AG04449 (cell line): ENCODE data around the gene ACMSD.

DNA sequence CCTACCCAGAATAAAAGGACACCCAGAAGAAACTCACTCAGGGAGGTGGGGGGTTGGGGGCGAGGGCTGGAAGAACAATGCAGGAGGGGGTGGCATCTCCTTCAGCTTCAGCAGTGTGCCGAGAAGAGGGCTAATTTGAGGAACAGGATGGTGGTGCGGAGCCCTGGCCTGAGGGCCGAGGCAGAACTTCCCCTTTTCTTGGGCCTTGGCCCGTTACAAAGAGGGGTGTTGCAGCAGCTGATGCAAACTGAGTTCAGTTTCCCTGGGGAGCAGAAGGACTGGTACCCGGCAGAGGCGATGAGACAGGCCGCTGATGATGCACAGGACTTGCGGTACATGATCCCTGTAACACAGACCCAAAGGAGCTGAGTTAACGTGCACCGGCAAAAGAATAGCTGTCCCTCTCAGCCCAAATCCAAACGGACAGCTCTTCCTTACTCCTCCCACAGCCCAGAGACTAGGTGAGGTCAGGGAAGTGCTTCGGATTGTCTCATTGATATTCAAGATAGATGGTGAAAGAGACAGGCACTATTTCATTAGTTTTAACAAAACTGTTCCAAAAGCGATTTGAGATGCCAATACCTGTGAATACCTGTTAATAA lies 24.0 kb downstream of the LYPD1 start:
- RRBS, result 93% methylated on average over 5 of the region's 14 CpGs

DNA sequence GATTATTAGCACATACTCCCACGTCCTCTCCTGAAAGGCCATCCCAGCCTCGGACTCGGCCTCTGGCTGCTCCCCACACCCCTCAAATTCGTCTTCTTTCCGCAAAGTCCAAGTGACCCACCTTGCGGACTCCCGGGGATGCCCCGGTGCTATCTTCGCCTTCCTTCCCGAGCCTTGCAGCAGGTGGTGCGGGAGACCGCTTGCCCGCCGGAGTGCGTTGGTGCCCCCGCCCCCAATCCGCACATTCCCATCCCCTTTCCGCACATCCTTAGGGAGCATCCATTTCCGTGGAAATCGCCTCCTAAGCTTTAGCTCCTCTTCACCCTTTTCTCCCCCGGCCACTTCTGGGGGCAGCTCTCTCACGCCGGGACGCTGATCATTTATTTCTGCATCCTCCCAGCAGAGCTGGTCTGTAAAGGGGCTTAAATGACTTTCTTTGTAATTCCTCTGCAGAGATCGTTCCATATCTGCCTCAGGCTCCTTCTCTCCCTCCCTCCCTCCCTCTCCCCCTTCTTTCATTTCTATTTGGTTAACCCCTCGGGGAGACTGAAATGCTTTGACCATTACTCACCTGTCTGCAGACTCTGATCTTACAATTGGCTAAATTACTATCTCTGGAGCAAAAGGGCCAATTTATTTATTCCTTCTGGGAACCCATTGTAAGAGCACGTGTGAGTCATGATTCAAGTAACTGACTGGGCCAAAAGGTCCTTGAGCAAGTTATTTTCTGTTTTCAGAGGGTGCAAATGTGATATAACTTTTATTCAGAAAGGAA lies 1.2 kb upstream of the LYPD1 start:
- RRBS, result 26% methylated on average over 7 of the region's 27 CpGs

DNA sequence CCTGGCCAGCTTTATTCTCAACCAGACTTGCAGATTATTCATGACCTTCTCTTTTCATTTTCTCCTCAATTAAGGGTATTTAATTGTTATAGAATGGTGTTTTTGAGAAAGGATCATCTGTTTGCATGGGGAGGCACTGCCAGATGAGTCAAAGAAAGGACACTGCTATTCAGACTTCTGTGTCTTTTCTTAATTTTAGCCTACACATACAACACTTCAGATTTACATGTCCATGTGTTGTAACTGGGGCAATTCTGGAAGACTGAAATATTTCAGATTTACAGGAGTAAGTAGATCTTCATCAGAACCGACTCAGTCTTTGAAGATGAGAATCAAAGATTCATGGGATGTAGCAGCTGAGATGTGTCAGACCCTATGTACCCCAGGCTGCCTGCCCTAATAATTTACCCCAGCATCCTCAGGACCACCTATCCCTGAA lies 64.1 kb upstream of the LYPD1 start:
- RRBS, result no CpG with 5 or more reads among the region's 1 CpG

DNA sequence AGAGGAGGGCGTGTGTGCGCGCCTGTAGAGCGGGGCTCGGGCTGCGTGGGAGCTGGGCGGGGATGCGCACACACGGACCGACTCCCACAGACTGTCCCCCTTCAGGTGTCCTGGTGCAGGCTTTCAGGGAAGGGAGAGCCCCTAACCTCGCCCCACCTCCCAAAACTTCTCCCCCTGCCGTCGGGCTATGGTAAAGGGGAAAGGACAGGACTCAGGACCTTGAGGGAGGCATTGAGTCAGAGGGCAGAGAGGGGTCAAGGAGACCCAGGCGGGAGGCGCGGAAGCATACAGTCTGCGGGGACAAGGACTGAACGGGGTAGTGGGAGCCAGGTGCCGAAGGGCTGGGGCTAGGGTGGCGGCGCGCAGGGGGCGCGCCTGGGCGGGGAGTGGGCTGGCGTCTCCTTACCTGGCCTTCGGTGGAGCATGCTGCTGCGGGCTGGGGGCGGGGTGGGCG lies 302.1 kb downstream of the NCKAP5 start:
- RRBS, result no CpG with 5 or more reads among the region's 30 CpGs

DNA sequence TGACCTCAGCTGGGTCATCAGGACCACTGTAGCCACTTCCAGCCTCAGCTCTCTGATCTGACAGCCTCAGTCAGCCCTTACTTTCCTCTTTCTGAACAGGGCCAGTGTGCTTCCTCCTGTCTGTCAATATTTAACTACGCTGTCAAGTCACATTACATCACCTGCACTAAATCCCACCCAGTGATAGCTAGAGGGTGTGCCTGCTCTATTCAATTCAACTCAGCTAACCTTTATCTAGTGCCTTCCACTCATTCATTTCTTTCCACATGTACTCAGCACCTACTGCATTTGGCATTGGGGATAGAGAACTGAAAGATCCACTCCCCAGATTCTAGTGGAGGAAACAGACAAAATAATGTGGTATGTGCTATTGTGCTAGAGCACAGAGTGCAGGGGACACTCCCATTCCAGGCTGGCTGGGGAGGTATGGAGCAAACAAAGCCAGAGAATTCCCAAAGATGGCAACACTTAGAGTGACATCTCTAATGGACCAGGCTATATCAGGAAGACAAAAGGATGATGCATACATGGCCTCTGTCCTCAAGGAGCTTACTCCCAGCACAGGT lies 146.5 kb downstream of the NCKAP5 start:
- RRBS, result no CpG with 5 or more reads among the region's 1 CpG

DNA sequence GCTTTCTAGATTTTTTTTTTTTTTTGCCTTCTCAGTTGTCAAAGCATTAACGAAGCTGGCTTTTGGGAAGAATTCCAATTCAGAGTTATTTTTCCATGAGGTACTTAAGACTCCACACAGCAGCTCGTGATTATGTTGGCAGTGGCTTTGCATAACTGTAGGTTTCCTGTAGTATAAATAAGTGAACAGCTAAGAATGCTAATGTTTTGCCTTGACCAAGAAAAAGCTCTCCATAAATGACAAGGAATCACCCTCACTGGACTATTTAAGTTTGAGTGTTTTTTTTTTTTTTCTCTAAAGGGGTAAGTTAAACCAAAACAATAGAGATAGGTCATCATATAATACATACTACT lies 187.3 kb upstream of the NCKAP5 start:
- RRBS, result no CpG with 5 or more reads among the region's 2 CpGs

DNA sequence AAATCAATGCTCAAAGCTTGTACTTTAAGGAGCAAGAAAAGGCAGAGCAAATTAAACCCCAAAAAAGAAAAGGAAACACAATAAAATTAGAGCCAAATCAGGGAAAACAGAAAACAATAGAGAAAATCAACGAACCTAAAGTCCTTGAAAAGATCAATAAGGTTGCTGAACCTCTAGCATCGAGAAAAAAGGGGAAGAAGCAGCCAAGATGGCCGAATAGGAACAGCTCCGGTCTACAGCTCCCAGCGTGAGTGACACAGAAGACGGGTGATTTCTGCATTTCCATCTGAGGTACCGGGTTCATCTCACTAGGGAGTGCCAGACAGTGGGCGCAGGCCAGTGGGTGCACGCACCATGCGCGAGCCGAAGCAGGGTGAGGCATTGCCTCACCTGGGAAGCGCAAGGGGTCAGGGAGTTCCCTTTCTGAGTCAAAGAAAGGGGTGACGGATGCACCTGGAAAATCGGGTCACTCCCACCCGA lies 342.1 kb upstream of the NCKAP5 start:
- RRBS, result no CpG with 5 or more reads among the region's 16 CpGs

GRCh38 chr2:134218843-134219917 lies 34.7 kb upstream of the MGAT5 start:
- RRBS, result 81% methylated on average over 4 of the region's 12 CpGs

DNA sequence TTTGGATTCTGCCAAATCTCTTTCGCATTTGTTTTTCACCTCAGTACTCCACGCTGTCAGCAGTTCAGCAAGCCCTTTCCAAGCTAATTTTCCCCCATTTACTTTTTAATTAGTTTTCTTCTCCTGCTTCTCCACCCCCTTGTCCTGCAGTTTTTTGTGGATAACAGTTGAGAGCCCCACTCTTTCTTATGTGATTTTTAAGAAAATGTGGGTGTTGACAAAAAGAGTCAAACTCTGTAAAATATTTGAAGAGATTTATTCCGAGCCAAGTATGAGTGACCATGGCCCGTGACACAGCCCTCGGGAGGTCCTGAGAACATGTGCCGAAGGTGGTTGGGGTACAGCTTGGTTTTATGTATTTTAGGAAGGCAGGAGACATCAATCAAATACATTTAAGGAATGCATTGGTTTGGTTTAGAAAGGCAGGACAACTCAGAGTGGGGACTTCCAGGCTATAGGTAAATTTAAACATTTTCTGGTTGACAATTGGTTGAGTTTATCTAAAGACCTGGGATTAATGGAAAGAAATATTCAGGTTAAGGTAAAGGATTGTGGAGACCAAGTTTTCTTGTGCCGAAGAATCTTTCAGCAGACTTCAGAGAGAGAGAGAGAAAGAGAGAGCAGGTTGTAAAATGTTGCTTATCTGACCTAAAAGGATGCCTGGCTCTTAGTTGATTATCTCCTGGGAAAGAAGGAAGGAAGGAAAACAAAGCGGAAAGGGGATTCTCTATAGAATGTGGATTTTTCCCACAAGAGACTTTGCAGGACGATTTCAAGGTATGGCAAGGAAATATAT lies 32.8 kb upstream of the MGAT5 start:
- RRBS, result no CpG with 5 or more reads among the region's 9 CpGs

DNA sequence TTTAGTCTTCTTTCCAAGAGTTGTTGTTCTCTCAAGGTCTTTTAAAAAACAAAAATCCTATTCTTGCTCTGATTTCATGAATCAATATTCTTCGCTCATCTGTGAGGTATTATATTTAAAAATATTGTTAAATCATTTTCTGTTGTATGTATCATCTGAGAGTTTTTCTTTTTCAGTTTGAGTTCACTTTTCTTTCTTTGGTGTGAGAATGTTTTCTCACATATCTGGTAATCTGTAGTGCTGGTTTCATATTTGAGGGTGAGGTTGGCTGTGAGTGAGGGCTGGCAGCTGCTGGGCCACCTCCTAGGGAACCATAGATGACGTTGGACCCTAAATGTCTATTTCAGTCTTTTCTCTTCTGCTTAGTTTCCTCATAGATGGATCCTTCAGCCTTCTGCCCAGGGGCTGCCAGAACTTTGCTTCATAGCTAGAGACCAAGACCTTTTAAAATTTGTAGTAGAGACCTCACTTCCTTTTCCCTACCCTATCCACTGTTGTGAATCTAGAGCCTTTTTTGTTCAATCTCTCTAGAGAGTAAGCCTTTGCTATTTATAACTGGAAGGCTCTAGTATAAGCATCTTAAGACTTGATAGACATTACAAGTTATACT lies 33.5 kb downstream of the MGAT5 start:
- RRBS, result no CpG with 5 or more reads among the region's 2 CpGs

- RRBS, result no CpG with 5 or more reads among the region's 4 CpGs
Observed at GRCh38 chr2:134294756-134295046, 40.8 kb downstream of the MGAT5 start.

GRCh38 chr2:134307260-134307794 lies 53.5 kb downstream of the MGAT5 start:
- RRBS, result no CpG with 5 or more reads among the region's 6 CpGs

DNA sequence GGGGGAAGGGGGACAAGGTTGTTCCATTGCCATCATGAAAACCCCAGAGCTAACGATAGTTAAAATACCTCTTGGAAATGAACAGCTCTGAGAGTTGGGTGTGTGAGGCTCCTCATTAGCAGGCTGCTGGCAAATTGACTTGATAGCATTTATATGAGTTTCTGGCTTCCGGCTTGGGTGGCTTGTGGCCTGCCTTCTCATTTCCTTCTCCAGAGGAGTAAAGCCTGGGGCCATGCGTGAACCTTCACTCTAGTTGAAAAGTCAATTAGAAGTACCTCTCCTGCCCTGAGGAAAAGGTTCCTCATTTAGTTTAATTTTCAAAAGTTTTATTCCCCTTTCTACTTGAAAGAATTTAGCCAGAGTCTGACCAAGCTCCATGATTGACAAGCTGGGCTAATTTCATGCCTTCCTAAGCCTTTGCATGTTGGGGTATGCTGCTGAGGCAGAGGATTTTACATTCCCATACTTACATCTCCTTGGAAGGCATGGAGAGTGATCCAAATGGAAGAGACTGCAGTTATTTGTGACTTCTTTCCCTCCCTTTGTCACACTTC lies 67.1 kb downstream of the MGAT5 start:
- RRBS, result no CpG with 5 or more reads among the region's 3 CpGs

- RRBS, result no CpG with 5 or more reads among the region's 8 CpGs
Observed at GRCh38 chr2:134410616-134411561, 157.0 kb downstream of the MGAT5 start.

DNA sequence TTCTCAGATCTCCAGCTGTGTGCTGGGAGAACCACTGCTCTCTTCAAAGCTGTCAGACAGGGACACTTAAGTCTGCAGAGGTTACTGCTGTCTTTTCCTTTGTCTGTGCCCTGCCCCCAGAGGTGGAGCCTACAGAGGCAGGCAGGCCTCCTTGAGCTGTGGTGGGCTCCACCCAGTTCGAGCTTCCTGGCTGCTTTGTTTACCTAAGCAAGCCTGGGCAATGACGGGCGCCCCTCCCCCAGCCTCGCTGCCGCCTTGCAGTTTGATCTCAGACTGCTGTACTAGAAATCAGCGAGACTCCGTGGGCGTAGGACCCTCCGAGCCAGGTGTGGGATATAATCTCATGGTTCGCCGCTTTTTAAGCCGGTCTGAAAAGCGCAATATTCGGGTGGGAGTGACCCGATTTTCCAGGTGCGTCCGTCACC lies 62.9 kb downstream of the TMEM163 start:
- RRBS, result no CpG with 5 or more reads among the region's 17 CpGs

DNA sequence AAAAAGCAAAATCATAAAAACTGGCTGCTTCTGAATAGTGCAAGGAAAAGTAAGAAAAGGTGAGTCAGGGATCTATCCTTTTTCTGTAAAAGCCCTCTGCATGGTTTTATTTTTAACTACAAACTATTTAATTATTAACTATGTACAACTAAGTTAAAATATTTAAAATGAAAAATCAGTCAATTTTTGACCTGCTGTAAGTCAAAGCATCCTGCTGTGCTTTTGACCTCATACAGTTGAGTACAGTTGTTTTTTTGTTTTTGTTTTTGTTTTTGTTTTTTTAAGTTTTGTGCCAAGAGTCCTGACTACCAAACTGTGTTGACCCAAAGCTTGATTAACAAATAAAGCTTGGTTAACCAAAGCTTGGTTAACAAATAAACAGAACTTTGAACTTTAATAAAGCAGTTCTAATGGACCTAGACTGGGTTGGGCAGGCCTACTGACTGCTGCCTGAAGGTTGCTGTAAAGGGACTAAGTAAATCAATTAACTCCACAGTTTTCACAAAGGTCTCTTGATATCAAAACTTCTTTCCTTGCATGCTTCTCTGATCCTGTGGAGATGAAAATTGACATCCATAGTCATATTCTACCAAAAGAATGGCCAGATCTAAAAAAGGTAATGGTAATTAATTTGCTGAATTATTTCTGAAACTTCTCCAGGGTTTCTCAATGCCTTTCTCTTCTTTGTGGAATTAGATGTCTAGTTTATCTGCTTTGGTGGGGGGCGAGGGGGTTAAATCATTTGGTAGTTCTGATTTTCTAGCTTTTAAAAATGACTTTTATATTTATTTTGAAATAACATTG lies at the start of gene ACMSD:
ACMSD (plus strand) TSS at position 493 of the 804 bp plus-strand sequence.
- RRBS, result no CpG with 5 or more reads among the region's 1 CpG

DNA sequence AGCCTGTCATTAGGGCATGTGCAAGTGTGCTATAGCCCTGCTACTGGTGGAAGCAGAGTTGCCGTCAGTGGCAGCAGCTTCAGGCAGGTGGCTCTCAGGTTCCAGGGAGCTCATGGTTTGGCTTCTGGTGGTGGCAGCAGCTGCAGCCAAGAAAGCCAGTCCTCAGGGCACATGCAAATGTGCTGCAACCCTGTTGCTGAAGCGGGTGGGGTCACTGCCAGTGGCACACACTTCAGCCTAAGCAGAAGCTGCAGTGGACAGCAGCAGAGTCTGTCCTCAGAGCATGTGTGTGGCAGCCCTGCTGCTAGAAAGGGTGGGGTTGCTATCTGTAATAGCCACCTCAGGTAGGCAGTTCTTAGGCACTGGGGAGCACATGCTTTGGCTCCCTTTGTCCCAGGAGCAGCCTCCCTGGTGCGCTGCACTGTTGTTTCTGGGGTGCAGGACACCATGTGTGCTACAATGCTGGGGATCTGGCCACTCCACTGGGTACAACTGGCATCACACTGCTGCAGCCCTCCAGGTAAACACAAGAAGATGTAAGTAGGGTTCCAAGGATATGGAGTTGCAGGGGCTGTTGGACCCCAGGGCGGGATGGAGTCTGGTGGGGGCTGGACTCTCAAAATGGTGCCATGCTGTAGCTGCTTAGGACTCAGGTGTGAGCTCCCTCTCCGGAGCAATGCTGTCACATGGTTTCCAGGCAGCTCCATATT lies 57.1 kb downstream of the CCNT2 start:
- RRBS, result no CpG with 5 or more reads among the region's 5 CpGs

DNA sequence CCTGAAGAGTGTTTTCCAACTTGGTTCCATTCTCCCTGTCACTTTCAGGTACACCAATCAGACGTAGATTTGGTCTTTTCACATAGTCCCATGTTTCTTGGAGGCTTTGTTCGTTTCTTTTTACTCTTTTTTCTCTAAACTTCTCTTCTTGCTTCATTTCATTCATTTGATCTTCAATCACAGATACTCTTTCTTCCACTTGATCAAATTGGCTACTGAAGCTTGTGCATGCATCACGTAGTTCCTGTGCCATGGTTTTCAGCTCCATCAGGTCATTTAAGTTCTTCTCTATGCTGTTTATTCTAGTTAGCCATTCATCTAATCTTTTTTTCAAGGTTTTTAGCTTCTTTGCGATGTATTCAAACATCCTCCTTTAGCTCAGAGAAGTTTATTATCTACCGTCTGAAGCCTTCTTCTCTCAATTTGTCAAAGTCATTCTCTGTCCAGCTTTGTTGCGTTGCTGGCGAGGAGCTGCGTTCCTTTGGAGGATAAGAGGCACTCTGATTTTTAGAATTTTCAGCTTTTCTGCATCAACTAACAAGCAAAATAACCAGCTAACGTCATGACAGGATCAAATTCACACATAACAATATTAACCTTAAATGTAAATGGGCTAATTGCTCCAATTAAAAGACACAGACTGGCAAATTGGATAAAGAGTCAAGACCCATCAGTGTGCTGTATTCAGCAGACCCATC lies 47.2 kb downstream of the DARS1 start:
- RRBS, result no CpG with 5 or more reads among the region's 9 CpGs

DNA sequence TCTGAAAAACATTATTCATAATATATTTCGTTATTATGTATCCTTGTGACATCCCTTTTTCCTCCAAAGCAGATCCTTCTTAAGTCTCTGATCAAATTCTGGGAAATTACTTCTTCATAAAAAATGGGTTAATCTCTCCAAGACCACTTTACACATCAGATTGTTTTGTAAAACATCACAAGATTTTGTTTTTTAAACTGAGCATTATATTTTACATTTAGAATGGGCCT lies 23.3 kb downstream of the DARS1 start:
- RRBS, result no CpG with 5 or more reads among the region's 1 CpG

- RRBS, result no CpG with 5 or more reads among the region's 6 CpGs
Observed at GRCh38 chr2:136213758-136214740, 96.1 kb upstream of the CXCR4 start.